Left ventricle myocardium (tissue), 1 donor: ENCODE data around the genes BLNK and LCOR.

DNA sequence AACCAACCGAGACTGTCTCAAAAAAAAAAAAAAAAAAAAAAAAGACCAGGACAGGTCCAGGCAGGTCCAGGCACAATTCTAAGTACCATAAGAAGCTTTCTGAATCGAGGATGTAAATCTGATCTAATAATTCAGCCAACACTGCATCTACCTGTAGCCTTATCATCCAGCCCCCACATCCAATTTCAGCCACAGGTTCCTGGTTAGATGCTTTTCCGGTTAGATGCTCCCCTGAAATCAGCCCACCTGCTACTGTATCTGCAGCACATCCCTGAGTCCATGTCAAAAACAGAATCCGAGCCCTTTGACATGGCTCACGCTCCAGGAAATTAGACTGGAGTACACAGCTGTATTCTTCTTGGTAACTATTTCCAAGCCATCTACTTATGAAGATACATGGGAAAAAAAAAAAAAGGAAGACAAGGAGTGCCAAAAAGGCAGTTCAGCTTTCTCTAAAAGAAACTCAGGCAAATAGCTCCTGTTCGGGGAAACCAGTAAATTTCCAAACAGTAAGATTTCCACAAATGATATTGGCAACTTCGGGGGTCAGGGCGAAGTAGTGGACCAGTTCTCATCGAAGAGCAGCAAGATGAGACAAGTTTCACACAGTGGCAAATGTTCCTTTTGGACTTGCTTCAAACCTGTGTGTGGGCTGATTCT, 48.6 kb downstream of the SORBS1 start:
- PRO-cap, result no peak

- PRO-cap, result no peak
Measured at GRCh38 chr10:95528914-95529463, 32.2 kb downstream of the SORBS1 start.

GRCh38 chr10:95559172-95559336, 2.1 kb downstream of the SORBS1 start:
- PRO-cap, result no peak

GRCh38 chr10:95655419-95656203, 900 bp downstream of the ALDH18A1 start:
- PRO-cap, result no peak

GRCh38 chr10:95785785-95786537, 30.0 kb downstream of the ENTPD1 start:
- PRO-cap, result no peak

GRCh38 chr10:96140357-96140893, 10.3 kb downstream of the ZNF518A start:
- PRO-cap, result no peak

- PRO-cap, result no peak
Measured at GRCh38 chr10:96267261-96267727, 4.1 kb downstream of the BLNK start.

DNA sequence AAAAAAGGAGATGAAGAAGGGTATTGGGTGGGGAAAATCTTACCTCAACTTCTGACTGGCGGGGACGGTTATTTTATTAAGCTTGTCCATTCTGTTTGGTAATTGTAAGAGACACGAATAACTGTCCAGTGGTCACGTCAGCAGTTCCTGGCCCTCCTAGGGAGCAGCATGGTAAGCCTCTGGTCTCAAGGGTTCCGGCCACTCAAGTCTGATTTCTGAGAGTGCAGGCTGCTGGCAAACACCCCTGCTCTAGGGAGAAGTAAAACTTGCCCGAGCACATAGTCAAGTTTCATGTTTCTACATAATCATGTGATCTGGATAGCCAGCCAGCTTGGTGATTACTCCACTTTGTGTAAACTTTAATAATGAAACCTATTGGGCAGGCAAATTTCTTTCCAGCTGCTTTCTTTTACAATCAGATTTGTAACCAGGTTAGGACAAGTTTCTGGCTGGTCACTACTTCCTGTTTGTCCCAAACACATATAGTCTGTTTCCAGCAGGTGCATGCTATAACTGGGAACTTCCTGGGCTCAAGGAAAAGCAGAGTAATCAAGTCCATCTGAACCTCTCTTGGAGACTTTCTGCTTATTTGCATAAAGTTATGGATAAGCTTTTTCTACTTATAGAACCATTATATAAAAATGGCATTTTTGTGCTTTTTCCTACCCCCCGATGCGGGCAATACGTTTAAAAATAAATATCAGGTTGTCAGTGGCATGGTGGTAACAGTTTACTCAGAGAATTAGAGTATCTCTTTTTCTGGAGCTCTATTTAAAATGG, at the start of gene BLNK:
Gene BLNK, minus strand, starts transcription at position 261 of the 780 bp plus-strand sequence.
- PRO-cap, result bidirectional peak, plus-strand start at position 200 of the sequence, minus-strand start at position 210 of the sequence

DNA sequence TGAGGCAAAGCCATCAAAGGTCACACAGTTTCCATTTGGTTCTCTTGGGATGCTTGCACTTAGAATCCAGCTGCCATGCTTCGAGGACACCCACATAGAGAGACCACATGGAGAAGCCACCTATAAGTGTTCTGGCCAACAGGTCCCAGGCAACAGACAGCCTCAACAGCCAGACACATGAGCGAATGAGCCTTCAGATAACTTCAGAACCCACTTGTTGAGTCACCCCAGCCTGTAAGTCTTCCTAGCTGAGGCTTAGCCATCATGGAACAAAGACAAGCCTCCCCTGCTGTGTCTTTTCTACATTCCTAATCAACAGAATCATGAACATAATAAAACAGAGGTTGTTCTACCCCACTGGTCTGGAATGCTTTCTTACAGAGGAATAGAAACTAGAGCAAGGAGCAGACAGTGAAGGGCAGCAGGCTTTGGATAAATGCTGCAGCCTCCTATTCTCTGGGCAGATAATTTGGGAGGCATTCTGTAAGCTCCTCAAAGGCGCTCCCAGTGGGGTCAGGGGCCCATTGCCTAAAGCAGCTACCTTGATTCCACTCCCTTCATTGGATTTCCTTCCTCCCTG, 4.7 kb downstream of the TLL2 start:
- PRO-cap, result no peak

DNA sequence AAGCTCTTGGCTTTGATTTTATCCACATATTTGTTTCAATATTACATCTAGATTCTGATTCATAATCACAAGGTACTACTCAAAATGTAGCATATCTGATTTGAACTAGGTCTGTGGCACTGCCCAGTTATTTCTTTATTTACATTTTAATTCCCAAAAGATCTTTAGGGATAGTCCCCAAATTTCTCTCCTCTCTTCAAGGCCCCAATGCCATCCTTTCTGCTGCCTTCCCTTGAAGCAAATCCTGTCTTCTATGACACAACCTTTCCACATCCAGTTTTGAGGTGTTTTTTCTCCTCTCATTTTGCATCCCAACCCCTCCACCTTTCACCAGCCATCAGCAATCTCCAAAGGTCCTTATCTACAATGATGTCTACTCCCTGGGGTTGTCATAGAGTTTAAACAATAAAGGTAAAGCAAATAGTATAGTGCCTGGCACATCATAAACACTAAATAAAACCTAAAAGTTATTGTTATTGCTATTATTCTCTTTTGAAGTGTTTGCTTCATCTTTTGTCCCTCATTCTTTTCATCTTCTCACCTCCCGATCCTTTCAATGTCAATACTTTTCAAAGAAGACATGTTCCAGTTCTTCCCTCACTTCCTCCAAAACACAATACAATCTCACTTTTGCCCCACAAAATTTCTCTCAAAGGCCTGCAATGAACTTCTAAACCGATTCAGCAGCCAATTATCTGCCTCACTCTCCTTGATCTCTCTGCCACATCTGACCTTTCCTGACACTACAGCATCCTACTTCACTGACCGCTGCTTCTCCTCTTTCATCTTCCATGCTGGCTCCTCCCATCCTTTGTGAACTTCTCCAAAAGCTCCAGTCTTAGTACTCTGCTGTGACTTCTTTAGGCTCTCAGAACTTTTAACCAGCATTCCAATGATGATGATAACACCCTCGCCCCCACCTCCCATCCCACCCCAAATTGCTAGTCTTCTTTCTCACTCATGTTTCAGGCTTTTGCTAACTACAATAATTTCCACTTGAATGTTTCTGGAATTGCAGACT, 32.8 kb downstream of the TM9SF3 start:
- PRO-cap, result no peak

DNA sequence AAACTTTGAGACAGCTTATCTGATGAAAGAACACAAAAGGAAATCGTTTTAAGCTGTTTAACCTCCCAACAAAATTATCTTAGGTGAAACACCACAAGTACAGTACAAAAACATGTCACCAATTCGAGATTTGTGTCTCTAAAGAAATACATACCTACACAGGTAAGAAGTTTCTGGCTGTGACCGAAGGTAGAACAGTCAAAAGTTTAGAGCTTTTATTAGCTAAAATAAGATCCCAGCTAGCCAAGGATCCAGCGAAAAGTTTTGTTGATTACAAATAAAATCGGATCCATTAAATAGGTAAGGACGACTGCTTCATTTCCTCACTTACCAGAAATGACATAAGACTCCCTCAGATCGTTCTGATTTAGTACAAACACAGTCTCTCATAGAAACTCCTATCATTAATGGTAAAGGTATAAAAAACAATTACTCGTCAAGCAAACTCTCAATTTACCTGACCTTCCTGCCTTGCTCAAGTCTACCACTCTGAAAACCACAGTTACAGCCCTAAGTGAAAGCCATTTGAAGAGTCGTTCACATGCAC, 1.4 kb downstream of the TM9SF3 start:
- PRO-cap, result no peak

DNA sequence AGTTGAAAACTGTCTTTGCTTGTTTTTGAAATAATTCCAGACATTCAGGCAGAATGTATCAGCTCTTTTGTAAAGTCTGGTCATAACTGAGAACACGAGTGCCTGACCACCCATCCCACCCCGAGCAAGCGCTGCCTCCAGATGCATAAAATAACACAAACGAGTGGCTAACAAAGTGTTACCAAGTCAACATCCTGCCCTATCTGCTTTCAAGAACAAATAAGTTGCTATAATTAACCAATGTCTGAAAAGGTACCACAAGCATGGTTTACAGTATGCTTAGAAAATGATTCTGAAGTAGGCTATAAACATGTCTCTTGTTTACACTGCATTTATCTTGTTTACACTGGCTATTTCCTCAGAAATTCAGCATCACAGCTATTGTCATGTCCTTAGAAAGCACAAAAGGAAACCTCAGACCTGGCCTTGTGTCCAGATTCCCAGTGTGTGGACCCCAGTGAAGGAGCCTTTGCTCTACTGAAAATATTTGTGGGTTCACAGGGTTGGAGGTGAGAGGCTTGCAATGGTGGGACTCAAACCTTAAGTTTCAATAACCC, 49.5 kb downstream of the PIK3AP1 start:
- PRO-cap, result no peak

DNA sequence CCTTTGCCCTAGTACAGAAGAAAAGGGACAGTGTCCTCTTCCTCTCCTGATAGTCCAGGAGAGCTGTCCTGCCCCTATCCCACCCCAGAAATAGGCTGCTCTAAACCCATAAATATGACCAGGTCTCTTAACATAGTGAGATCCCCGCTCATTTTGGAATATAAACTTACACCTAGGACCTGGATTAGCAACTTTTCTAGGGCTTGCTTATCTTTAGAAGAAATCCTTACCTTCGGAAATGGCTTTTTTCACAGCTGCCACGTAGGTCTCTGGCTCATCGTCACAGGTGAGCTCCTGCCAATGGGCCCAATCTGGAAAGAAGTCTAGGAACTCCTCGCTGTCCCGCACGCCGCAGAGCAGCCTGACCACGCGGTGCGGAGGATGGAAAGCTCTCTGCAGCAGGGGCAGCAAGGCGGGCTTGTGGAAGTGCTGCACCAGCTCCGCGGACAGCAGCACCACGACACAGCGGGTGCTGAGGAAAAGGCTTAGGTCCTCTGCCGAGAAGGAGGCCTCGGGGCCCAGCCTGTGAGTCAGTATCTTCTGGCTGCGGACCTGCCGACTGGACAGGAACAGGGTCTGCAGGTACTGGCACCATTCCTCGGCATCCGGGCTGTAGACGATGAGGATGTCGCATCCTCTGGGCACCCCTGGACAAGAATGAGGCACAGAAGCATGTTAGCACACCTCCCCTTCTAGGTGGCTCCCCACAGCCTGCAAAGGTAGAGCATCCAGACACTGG, 10.8 kb downstream of the PIK3AP1 start:
- PRO-cap, result no peak

DNA sequence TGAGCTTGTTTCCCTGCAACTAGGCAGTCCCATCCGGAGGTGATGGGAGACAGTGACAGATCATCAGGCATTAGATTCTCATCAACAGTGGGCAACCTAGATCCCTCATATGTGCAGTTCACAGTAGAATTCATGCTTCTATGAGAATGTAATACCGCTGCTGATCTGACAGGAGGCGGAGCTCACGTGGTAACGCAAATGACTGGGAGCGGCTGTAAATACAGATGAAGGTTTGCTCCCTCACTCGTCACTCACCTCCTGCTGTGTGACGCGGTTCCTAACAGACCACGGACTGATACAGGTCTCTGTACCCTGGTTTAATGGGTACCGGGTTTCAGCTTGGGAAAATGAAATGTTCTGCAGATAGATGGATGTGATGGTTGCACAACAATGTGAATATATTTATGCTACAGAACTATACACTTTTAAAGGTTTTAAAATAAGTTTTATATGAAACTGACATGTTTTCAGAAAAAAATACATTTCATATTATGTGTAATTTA, 47.9 kb upstream of the PIK3AP1 start:
- PRO-cap, result no peak

DNA sequence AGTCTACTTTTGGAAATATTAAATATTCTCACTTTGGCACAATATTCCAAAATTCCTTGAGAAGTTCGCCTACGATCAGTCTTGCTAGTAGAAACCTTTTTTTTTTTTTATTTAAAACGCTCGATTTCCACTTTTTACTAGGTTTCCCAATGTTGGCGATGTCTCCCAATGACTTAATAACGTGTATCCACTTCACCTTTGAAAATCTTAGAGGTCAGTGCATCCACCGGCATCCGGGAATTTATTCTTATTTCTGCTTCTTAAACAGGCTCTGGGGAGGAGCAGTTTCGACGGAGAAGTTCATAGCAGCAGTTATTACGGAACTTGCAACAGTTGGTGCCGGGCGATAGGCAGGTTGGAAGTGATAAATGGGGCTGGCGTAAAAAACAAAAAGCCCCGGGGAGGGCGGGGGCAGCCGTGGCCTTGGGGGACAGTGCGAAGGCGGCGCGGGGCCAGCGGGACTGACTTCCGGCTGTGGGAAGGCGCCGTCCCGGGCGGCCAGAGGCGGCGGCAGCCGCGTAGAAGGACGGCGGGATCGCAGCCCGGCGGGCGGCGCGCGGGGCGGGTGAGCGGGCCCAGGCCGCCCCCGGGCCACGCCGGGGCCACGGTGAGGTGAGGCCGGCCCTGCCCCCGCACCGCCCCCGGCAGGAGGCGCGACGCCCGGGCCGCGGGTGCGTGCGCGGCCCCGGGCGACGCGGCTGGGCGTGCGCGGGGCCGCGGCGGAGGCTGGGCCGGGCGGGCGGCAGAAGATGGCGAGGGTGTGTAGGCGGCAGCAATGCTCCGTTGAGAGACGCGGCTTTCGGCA, at the start of gene LCOR:
Gene LCOR, plus strand, starts transcription at position 745 of the 805 bp plus-strand sequence.
- PRO-cap, result bidirectional peak, plus-strand start at position 329 of the sequence, minus-strand start at position 301 of the sequence; bidirectional peak, plus-strand start at position 501 of the sequence, minus-strand start at position 463 of the sequence; bidirectional peak, plus-strand start at position 745 of the sequence, minus-strand start at position 609 of the sequence

- PRO-cap, result no peak
Measured at GRCh38 chr10:96917192-96917940, 85.3 kb downstream of the LCOR start.

DNA sequence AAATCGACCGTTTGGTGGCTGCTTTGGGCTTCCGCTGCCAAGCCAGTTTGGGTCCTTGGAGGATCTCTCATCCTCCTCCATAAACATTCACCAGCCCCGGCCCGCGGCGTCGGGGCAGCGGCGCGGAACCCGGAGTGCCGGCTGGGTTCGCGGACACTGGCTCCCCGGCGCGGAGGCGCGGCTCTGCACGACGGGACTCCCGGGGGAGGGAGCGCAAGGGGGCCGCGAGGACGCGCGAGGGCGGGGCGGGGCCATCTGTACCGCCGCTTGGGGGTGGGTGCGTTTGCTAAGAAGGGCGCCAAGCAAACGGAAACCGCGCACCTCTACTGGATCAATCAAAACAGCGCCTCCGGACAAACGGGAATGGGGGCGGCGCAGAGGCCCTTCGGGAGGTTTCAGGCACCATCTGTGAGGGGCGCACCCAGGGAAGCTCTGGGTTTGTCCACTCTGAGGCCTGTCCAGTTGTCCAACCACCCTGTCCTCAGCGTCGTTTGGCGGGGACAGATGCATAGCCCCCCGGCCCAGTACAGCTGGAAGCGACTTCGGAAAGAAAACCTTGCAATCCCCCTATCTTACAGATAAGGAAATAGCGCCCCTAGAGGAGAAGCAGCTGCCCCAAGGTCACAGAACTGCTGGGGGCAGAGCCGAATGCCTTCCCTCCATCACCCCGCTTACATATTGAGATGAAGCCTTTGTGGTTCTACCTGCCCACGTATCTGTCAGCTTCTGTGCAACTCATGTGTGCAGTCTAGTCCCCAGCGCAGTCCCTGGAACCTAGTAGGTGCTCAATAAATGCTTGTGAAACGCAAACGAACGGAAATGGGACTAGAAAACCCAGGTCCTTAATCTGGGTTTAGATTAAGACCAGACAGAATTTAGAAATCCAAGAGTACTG, 10.6 kb upstream of the SLIT1 start:
- PRO-cap, result no peak

DNA sequence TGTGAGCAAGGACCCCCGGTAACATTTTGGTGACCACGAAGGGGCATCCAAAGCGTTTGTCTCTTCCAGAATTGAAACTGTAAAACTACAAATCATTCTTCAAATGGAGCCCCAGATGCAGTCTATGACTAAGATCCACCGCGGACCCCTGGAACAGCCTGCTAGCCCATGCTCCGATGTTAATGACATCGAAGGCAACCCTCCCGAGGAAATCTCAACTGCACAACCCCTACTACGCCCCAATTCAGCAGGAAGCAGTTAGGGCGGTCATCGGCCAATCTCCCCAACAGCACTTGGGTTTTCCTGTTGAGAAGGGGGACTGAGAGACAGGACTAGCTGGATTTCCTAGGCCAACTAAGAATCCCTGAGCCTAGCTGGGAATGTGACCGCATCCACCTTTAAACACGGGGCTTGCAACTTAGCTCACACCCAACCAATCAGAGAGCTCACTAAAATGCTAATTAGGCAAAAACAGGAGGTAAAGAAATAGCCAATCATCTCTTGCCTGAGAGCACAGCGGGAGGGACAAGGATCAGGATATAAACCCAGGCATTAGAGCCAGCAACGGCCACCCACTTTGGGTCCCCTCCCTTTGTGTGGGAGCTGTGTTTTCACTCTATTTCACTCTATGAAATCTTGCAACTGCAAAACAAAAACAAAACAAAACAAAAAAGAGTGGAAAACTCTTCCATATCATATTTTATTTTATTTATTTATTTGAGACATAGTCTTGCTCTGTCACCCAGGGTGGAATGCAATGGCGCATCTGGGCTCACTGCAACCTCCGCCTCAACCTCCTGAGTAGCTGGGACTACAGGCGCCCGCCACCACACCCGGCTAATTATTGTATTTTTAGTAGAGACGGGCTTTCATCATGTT, 1.6 kb downstream of the ARHGAP19 start:
- PRO-cap, result no peak

DNA sequence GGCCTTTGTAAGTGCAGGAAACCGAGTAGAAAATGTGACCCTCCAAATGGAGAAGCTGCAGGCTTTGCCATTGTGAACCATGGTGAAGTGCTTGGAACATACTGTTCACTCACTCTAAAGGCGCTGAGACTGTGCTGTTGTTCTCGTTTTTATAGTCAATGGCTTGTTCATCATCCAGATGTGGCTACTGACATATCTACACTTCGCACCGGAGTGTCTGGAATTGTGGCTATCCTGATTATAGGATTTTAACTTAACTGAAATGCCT, 2.4 kb downstream of the FRAT1 start:
- PRO-cap, result no peak

- PRO-cap, result no peak
Measured at GRCh38 chr10:97366706-97367657, 32.5 kb upstream of the FRAT2 start.